ENCODE measurements around the genes DUT and AP4E1.

GRCh38 chr15:45644713-45645191 is 9.9 kb downstream of the SQOR start:
- PRO-cap: no peak
- RAMPAGE, long total RNA: no peak

DNA sequence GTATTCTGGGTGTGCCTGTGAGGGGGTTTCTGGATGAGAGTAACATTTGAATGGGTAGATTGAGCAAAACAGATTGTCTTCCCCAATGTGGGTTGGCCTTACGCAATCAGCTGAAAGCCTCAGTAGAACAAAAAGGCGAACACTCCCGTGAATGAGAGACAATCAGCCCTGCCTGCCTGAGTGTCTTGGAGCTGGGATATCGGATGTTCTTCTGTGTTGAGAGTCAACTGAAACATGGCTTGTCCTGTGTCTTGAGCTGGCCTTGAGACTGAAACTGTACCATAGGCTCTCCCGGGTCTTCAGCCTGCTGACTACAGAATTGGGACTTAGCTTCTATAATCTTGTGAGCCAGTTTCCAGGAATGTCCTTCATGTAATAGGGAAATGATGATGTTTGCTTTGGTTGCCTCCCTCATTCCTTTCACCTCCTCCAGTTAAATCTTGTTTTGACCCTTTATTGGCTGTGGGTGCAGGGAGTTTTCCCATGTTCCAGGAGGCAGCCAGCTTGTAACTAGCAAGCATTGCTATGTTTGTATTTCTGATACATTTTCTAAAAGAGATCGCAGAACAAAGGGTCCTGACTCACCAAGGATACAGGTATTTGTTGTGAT is 10.7 kb downstream of the SQOR start:
- PRO-cap: no peak
- RAMPAGE, long total RNA: no peak

DNA sequence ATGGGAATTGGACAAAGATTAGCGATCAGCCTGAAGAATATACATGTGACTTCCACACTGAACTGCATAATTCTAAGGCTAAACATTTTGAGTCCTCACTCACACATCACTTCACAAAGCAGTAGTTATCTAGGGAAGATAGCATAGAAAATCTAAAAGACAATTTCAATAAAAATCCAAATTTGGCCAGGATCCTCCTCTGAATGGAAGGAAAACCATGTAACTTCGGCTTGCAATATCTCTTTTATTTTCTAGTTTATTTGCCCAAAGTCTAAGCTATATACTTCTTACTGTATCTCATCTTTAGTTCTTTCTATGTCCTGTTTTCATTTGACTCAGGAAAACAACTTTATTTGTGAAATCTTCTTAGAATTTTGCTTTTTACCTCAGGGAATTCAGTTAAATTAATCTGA is 837.8 kb downstream of the SQOR start:
- PRO-cap: no peak
- RAMPAGE, long total RNA: no peak

- PRO-cap: no peak
- RAMPAGE, long total RNA: no peak
Observed at GRCh38 chr15:48149810-48150404, 28.2 kb downstream of the MYEF2 start.

- PRO-cap: unidirectional peak, plus-strand start at chr15:48331429
- RAMPAGE, long total RNA: no peak
Observed at GRCh38 chr15:48331248-48331624, at the start of gene DUT. TSS of gene DUT (plus strand) at chr15:48331429.

- PRO-cap: no peak
- RAMPAGE, long total RNA: no peak
Observed at GRCh38 chr15:48456463-48456997, 125.3 kb downstream of the DUT start.

- PRO-cap: no peak
- RAMPAGE, long total RNA: no peak
Observed at GRCh38 chr15:48537449-48537930, 108.0 kb downstream of the FBN1 start.

GRCh38 chr15:48557153-48557958 is 88.2 kb downstream of the FBN1 start:
- PRO-cap: no peak
- RAMPAGE, long total RNA: no peak

DNA sequence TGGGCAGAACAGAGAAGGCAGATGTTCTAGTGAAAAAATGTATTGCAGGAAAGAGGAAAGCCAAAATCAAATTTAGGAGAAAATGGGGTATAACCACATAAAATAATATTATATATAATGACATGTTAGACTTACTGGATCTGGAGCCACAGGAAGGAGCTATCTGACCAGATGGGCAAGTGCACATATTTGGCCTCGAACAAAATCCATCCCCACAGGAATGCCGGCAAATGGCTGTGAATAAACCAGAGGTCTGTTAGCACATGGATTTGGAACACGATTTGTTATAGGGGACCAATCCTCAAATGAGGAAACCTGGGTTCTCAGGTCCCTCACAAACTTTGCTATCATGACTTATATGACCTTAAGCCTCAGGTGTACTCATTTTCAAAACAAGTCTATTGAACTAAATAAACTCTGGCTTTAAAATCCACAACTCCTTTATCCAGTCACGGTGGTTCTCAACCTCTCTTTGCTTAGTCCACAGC is 34.9 kb downstream of the FBN1 start:
- PRO-cap: no peak
- RAMPAGE, long total RNA: no peak

GRCh38 chr15:48671375-48671736 is 25.8 kb upstream of the FBN1 start:
- PRO-cap: no peak
- RAMPAGE, long total RNA: no peak

GRCh38 chr15:48791204-48791696 is 19.6 kb downstream of the CEP152 start:
- PRO-cap: no peak
- RAMPAGE, long total RNA: no peak

GRCh38 chr15:49331767-49332634 is 91.0 kb upstream of the FGF7 start:
- PRO-cap: no peak
- RAMPAGE, long total RNA: no peak

- PRO-cap: no peak
- RAMPAGE, long total RNA: no peak
Observed at GRCh38 chr15:50340143-50340991, 14.6 kb downstream of the GABPB1 start.

DNA sequence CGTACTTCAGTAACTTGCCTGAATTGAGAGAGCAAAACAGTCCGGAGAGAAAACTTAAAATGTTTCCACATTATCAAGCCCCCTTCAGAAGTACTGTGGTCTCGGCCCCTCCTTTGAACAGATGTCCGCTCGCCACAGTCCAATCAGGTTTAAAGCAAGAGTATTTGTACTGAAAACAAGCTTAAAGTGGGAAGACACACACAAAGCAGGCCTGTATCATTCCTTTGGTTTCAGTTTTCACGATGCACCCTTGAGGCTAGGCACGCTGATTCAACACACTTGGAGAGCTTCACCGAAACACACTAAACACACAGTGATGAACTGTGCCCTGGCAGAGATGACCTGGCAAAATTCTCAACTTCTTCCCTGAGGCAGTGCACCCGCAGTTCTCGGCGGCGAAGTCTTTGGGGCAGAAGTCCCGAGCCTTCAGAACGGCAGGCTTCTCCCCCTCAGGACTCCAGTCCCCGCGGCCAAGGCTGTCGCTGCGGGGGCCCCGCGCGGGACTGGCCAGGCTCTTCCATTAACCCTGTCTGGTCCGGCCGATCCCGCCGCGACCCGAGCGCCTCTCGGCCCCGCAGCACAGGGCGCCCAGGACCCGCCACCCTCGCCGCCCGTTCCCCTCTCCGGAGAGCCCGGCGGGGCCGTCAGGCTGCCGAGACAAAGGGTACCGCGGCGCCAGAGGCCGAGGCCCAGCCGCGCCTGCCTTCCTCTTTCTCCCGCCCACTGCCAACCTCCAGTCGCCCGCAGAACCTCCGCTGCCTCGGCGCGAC is 953 bp downstream of the GABPB1 start:
- PRO-cap: no peak
- RAMPAGE, long total RNA: no peak

GRCh38 chr15:50907754-50908860 is at the start of gene AP4E1:
TSS of gene AP4E1 (plus strand) at chr15:50908683.
- PRO-cap: no peak
- RAMPAGE, long total RNA: no peak

- PRO-cap: no peak
- RAMPAGE, long total RNA: no peak
Observed at GRCh38 chr15:51089542-51090141, 5.1 kb downstream of the TNFAIP8L3 start.

DNA sequence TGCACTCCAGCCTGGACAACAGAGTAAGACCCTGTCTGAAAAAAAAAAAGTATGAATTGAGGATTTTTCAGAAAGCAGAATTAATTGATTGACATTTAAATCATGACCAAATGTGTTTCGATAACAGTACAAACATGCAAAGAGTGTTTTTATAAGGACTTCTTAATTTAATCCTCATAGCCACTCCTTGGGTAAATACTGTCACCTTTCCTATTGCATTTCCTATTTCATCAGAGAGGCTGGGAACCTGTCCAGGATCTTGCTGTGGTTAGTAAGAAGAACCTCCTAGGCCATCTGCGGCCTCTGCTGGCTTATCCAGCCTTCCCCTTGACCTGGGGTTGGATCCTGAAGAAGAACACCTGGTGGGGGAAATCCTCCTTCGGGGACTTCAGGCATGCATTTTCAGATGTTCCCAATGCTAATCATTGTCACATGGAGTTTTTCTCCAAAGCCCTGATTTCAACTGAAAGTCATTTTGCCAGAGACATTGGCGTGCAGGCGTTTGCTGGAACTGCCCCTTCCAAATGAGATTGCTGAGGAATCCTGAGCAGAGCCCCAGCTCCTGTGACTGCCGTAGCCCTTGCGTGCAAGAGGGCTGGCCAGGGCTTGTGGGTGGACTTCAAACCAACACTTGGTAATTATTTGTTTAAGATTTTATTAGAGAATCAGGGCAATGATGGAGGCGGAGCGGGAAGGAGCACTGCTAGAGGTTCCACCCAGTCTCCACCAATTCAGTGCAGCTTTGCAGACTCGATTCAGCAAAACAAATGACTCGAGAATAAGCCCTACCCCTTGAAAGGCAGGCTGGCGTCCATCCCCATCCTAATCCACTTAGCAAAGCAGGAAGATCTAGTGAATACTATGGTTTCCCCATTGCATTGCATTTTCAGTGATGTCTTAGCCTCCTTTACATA is 25.6 kb downstream of the GLDN start:
- PRO-cap: no peak
- RAMPAGE, long total RNA: no peak

GRCh38 chr15:51383327-51383968 is 42.0 kb downstream of the GLDN start:
- PRO-cap: no peak
- RAMPAGE, long total RNA: no peak

- PRO-cap: no peak
- RAMPAGE, long total RNA: no peak
Observed at GRCh38 chr15:51585698-51586625, 36.6 kb downstream of the DMXL2 start.

DNA sequence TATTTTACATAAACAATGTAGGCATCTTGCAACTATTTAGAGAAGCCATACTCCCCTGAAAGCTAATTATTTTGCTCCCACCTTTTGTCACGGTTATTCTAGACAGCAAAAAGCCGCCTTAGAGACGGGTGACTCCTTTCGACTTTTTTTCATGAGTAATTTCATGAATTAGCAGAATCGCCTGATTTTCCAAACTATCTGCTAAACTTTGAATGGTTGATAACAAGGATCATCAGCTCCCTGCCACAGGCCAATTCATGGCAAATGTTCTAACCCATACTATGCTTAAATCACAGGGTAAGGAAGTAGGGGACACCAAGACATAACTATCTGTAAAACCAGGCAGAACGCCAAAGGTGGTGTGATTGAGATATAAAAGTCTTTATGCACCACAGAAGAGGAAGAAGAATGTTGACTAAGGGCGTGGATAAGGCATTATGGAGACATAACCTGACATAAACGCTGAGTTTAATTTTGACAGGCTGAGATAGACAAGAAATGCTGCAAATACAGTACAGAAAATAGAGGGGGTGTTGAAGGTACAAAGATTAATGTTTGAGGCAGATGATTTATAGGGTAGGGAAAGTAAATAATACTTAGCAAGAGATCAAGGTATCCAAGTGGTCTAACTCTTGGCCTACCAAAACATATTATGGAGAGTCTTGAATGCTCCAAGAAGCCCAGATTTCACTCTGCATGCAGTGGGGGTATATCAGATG is 934 bp upstream of the DMXL2 start:
- PRO-cap: no peak
- RAMPAGE, long total RNA: no peak